Measurements from ENCODE around the genes INSIG2, C2orf76 and PTPN4.

DNA sequence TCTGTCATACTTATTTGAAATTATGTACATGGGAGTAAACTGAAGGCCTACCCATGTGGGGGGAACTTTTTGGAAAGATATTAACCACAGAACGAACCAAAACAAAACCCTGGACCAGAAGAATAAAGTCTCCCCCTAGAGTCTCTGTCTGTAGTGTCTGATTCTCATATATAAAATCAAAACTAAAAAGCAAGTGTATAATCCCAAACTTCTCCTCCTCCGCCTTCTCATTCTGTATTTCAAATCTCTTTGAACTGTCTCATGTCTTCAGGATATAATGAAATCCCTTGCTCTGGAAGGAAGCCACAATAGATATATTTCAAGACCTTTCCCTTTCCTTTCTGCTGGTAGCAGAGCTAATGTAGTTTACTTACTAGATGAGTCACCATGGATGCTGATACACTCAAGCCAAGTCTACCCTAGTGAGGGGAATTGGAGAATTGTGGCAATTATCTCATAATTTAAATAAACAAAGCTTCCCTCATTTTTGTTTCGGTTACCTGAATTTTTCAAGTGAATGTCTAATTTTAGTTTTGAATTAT, 33.5 kb upstream of the CCDC93 start:
- PRO-cap, 2 experiments: no peak in any of the 2 experiments

DNA sequence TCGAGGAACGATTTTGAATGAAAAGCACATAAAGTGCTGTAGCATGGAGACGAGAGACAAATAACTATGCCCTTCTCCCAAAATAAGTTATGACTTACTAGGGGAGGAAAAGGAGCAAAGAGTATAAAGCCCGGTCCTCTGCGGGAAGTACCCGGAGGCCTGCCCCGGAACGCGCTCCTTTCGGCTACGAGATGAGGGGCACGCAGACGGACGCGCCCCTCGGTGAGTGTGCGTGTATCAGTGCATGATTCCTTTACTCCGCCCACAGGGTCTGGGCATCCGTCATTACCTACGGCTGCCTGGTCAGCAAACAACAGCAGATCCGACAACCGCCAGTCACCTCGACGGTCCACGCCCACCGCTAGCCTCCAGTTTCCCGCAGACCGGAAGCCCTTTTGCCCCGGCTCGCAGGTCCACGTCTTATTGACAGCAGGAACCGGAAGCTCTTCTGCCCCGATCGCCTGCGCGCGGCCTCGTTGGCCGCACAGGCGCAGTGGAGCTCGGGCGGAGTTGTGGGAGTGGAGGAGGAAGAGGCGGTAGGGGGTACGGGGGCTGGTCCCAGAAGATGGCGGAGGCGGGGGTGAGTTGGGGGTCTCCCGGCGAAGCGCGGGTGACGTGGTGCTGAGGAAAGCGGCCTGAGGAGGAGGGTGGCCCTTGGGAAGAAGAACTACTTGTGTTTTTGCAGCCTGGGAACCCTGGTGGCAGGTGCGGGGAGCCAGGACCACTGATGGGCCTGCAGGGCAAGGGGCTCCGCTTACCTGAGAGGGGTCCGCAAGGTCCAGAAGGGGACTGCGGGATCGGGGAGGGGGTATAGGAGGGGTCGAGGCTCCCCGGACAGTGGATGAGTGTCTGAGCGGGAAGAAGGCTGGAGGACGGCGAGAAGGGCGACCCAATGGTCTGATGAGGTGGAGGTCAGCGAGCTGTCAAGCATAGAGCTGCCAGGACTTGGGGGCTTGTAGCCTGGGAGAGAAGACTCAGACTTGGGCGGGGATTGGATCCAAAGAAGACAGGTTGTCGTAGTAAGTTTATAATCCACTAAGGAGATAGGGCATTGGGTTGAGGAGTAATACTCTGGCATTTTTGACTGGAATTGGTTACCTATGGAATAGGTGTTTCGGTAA, at the start of gene INSIG2:
Gene INSIG2 (plus strand): TSS at position 510 of the 1,121 bp plus-strand sequence.
- PRO-cap, 2 experiments: peak in 2 of 2 experiments; most common plus-strand start position 285 of the sequence (in 2); most common minus-strand start position 397 of the sequence (in 2)

GRCh38 chr2:118177184-118177714, 89.0 kb downstream of the INSIG2 start:
- PRO-cap, 2 experiments: no peak in any of the 2 experiments

- PRO-cap, 2 experiments: no peak in any of the 2 experiments
These were observed 1.5 kb downstream of the EN1 start for GRCh38 chr2:118846071-118846288.

DNA sequence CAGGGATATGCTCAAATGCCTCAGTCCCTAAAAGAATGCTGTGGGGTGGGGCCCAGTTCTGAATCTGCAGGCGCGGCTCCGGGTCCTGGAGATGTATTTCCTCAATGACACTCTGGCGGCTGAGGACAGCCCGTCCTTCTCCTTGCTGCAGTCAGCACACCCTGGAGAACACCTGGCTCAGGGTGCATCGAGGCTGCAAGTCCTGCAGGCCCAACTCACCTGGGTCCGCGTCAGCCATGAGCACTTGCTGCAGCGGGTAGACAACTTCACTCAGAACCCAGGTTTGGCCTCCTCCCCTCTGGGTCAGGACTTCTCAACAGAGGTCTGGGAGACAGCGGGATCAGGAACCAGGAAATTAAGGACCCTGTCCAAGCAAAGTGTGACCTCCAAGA, 28.1 kb downstream of the MARCO start:
- PRO-cap, 2 experiments: no peak in any of the 2 experiments

GRCh38 chr2:119158378-119158589, 267 bp downstream of the C1QL2 start:
- PRO-cap, 2 experiments: no peak in any of the 2 experiments

DNA sequence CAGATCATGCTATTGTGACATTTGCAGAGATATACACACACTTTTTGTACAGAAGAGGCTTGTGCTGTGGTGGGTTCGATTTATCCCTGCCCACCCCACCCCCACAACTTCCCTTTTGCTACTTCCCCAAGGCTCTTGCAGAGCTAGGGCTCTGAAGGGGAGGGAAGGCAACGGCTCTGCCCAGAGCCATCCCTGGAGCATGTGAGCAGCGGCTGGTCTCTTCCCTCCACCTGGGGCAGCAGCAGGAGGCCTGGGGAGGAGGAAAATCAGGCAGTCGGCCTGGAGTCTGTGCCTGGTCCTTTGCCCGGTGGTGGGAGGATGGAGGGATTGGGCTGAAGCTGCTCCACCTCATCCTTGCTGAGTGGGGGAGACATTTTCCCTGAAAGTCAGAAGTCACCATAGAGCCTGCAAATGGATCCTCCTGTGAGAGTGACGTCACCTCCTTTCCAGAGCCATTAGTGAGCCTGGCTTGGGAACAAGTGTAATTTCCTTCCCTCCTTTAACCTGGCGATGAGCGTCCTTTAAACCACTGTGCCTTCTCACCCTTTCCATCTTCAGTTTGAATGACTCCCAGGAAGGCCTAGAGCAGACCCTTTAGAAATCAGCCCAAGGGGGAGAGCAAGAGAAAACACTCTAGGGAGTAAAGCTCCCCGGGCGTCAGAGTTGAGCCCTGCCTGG, 40.1 kb downstream of the STEAP3 start:
- PRO-cap, 2 experiments: no peak in any of the 2 experiments

DNA sequence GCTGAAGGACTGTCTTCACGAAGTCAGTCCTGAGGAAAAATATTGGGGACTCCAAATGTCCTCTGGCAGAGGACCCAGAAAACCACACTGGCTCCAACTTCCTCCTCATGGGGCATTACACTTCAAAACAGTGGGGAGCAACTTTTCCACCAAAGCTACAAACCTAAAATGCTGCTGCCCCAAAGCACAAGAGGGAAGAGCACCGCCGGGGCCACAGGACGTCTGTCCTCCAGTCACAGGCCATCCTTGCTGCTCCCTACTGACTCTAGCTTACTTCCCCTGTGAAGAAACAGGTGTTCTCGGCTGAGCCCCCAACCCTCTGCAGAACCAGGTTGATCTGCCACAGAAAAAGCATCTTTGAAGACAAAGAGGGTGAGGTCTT, 40.7 kb downstream of the STEAP3 start:
- PRO-cap, 2 experiments: no peak in any of the 2 experiments

GRCh38 chr2:119349327-119349839, 17.3 kb downstream of the C2orf76 start:
- PRO-cap, 2 experiments: no peak in any of the 2 experiments

GRCh38 chr2:119352141-119352761, 14.4 kb downstream of the C2orf76 start:
- PRO-cap, 2 experiments: no peak in any of the 2 experiments

DNA sequence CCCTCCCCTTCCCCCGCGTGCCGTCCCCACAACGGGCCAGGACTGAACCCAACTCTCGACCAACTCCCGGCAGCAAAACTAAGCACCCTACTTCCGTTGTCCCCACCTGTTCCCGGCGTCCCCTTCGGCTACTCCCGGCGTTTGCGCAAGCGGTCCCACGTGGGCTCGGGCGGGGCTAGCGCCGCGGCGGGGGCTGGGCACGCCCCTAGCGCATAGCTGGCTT, at the start of gene C2orf76:
Gene C2orf76 (minus strand): TSS at position 151 of the 223 bp plus-strand sequence.
- PRO-cap, 2 experiments: peak in 2 of 2 experiments; most common minus-strand start position 80 of the sequence (in 2)

- PRO-cap, 2 experiments: no peak in any of the 2 experiments
These were observed 4.6 kb upstream of the TMEM37 start for GRCh38 chr2:119426765-119427683.

DNA sequence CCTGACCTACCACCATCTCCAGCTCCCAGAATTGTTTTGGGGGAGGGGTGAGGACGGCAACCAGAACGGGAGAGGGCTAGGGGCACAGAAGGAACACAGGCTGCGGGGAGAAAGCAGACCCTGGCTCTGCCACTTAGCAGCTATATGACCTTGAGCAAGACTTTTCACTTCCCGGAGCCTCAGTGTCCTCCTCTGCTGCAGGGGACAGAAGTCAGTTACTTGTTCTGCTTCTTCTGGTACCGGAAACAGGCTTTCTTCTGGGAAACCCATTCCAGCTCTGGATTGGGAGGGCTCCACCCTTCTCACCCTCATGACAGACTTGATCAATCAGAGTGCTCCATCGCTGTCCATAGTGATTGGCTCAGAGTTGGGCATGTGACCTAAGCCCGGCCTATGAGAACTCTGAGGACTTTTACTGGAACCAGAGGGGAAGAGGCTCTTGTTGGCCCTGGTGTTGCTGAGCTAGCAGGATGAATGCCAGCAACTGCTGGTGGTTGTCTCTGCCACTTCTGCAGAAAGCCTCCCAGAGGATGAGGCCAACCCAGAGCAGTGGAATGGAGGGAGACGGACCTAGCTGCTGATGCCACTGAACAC, 33.2 kb downstream of the TMEM37 start:
- PRO-cap, 2 experiments: no peak in any of the 2 experiments

DNA sequence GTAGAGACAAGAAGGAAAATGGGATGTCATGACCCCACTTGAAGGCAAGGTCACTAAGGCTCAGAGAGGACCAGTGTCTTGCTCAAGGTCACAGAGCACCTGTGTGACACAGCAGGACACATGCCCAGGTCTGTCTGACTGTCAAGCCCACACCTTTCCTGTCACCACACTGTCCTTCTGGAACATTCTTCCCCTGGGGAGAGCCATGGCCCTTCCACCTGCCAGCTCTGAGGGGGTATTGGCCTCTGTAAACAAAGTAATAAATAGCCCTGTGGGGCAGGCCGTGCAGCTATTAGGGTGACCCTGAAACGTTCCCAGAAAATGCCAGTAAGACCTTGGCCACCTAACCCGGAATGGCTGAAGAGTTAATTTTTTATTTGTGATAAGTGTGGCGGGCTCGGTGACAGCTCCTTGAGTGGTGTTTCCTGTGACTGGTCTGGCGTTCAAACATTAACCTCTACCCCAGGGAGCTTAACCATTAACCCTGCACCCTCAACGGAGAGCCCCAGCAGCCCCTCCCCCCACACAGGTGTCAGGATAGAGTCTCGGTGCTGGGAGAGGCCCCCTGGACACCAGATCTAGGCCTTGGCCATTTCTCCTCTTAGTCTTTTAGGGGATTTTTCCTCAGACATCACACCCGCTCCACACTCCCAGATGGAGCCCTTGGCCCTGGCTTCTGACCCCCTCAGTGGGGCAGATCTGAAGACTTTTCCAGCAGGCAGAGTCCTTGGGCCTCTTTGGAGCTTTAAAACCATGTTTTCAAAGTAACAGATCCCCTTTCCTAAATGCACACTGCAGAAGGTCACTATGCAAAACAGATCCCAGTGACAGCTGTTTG, 36.7 kb downstream of the SCTR start:
- PRO-cap, 2 experiments: no peak in any of the 2 experiments

- PRO-cap, 2 experiments: no peak in any of the 2 experiments
These were observed 1.0 kb downstream of the SCTR start for GRCh38 chr2:119523153-119523772.

- PRO-cap, 2 experiments: peak in 2 of 2 experiments; most common plus-strand start chr2:119759630 (in 2); most common minus-strand start chr2:119759656 (in 2)
These were observed at the start of gene PTPN4 for GRCh38 chr2:119759247-119760616. Gene PTPN4, plus strand, starts transcription at chr2:119759922.

DNA sequence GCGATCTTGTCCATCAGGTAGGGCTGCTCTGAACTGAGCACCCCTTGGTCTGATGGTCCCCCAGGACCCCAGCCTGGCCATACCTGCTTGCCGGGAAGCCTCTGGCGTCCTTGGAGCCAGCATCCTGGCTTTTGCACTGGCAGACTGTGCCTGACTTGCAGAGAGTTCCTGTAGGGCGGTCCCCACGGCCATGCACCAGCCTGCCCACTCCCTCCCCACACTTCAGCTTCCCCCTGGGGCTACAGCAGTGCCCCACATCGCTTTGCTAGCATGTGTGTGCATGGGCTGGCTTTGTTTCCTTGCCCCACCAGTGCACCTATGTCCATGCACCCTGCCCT, 67.1 kb downstream of the TMEM185B start:
- PRO-cap, 2 experiments: no peak in any of the 2 experiments

GRCh38 chr2:120227249-120228126, 4.3 kb upstream of the TMEM185B start:
- PRO-cap, 2 experiments: no peak in any of the 2 experiments

DNA sequence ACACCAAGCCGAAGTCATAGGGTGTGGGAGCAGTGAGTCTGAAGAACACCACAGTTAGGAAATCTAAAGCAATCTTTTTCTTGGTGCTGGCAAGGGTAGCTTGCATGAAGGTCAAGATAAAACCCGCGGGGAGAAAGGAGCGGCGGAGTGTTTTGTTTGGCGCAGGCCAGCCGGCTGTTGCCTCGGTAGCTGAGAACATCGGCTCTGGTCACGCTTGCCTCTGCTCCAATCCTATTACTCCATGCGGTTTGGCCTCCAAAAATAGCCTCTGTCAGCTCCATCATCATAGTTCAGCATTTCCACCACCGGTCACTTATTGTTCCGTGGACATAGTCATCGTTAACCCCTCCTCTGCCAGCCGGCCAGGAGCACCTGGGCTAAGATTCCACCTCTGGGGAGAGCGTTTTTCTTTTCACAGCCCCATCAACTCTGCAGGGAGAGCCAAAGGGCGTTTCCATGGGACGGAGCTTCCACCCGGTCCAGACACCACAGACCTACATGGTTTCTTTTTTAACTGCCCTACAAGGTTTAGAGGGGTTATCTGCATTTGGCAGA, 169.0 kb upstream of the GLI2 start:
- PRO-cap, 2 experiments: no peak in any of the 2 experiments

DNA sequence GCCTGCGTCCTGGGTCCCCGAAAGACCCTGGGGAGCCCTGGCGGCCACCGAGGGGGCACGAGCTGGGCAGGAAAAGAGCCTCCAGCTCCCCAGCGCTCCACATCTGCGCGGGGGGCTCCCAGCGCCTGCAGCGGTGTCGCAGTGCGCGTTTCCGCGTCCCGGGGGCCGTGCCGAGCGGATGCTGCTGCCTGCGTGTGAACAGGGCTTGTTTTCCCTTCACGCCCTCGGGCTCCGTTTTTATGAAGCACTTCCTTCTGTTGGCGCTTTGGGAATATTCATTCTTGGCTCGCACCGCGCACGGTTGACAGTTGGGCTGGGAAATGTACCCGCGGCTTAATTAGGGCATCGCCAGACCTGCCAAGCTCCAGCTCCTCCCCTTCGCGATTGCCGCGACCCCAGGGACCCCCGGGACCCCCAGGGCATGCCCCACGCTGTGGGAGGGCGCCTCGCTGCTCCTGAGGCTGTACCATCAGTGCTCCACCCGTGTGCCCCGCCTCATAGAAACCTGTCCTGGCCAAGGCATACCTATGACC, 158.8 kb upstream of the GLI2 start:
- PRO-cap, 2 experiments: no peak in any of the 2 experiments

Data from helper T cell (primary cell).